ENCODE results near the genes COA4, UCP3, P4HA3, PGM2L1 and LIPT2.

DNA sequence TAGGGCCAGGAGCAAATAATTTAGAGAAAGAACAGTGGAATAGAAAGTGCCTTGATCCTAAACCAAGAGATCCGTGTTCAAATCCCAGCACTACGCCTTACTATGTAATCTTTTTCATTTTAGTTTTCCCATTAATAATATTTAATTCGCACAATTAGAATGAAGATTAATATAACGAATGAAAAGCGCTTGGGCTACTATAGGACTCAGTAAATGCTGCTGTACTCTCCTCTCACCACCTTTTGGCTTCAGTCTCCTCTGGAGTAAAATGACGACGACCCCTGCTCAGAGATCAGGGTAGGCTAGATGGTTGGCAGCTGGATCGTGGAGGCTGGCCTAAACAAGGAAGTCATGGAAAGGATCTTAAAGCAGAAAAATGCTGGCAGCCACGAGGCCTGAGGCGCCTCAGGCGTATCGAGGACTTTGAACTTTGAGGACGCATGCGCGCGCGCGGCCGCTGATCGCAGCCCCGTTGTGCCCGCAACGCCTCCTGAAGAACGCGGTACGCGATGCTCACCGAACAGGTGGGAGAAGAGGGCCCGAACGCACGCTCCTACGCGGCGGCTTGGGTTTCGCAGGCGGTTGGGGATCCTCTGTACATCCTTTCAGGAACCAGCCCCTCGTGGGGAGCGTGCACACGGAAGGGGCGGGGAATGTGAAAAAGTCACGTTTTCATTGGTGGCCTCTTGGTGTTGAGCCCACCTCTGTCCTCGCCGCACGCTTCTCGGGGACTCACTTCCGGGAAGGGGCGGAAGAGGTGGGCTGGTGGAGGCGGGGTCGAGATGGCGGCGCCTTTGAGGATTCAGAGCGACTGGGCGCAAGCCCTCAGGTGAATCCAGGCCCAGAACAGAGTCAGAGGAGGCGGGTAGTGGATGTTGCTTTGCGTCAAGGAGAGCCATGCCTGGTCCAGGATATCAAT is at the start of gene COA4:
Gene COA4, minus strand, starts transcription at position 607 of the 919 bp plus-strand sequence.
- PRO-cap, 4 experiments: peak in 4 of 4 experiments; most common plus-strand start position 760 of the sequence (in 2); most common minus-strand start position 432 of the sequence (in 2)
- RAMPAGE, long total RNA, 2 experiments: start-site peak on the plus strand in 2 of 2 experiments, centred at positions 784 to 787 of the sequence, 59 to 135 reads per replicate; start-site peak on the minus strand in 2 of 2 experiments, centred at positions 590 to 639 of the sequence, 3,261 to 4,169 reads per replicate

- PRO-cap, 4 experiments: no peak in any of the 4 experiments
- RAMPAGE, long total RNA, 2 experiments: no peak in any of the 2 experiments
Observed at GRCh38 chr11:73969948-73970521, 12.6 kb downstream of the UCP2 start.

DNA sequence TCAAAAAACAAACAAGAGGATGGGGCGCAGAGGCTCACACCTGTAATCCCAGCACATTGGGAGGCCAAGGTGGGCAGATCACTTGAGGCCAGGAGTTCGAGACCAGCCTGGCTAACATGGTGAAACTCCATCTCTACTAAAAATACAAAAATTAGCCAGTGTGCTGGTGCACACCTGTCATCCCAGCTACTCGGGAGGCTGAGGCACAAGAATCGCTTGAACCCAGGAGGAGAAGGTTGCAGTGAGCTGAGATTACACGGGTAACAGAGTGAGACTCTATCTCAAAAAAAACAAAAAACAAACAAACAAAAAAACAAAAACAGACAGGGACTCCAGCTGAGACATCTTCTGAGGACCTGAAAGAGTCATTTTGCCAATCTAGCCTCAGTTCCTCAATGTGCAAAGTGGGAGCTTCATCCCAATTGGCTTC is 6.6 kb downstream of the UCP2 start:
- PRO-cap, 4 experiments: no peak in any of the 4 experiments
- RAMPAGE, long total RNA, 2 experiments: no peak in any of the 2 experiments

DNA sequence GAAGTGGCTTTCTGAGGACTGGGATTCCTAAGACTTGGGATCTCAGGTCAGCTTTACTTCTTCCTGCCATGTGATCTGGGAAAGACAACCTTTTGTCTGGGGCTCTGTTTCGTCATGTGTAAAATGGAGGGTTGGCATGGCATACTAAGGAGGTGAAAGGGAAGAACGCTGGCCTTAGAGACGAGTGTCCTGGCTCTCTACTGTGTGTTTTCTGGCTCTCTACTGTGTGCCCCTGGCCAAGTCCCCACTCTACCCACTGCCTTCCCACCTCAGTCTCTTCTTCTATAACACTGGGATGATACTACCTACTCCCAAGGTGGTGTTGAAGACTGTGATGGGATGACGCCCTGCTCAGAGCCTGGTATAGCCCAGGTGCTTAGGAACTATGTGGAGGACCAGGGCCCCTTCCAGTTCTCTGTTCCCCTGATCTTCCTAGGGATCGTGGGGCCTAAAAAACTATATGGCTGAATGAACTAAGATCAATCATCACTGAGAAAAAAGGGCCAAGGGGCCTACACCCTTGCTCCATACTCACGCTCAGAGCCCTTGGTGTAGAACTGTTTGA is 5.2 kb downstream of the UCP2 start:
- PRO-cap, 4 experiments: no peak in any of the 4 experiments
- RAMPAGE, long total RNA, 2 experiments: no peak in any of the 2 experiments

- PRO-cap, 4 experiments: no peak in any of the 4 experiments
- RAMPAGE, long total RNA, 2 experiments: no peak in any of the 2 experiments
Observed at GRCh38 chr11:73978661-73979225, 3.9 kb downstream of the UCP2 start.

DNA sequence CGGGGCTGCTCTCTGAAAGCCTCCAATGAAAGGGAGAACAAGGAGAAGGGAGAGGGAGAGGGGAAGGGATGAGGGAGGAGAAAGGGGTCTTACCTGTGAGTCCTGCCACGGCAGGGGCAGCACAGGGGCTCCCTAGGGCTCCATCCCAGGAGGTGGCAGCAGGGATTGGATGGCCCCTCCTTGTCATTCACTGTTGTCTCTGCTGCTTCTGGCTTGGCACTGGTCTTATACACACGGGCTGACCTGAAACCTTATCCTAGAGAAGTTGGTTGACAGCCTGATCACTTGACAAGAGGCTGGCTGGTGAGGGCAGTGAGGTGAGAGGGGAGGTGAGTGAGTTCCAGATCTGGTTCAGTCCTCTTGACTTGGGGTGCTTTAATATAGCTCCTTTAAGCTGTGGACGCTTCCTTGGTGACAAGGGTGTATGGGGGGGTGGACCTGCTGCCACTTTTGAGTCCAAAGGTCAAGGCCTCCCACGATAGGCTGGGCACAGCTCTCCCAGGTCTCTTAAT is at the start of gene UCP3:
Gene UCP3, minus strand, starts transcription at position 201 of the 512 bp plus-strand sequence.
- PRO-cap, 4 experiments: no peak in any of the 4 experiments
- RAMPAGE, long total RNA, 2 experiments: no peak in any of the 2 experiments

- PRO-cap, 4 experiments: peak in 3 of 4 experiments; most common plus-strand start chr11:74018688 (in 1); most common minus-strand start chr11:74018568 (in 2)
- RAMPAGE, long total RNA, 2 experiments: no peak in any of the 2 experiments
Observed at GRCh38 chr11:74018237-74019145, 9.6 kb upstream of the UCP3 start.

GRCh38 chr11:74311333-74311858 is at the start of gene P4HA3:
Gene P4HA3, minus strand, starts transcription at chr11:74311640.
- PRO-cap, 4 experiments: peak in 4 of 4 experiments; most common plus-strand start chr11:74311773 (in 2); most common minus-strand start chr11:74311611 (in 4)
- RAMPAGE, long total RNA, 2 experiments: no peak in any of the 2 experiments

DNA sequence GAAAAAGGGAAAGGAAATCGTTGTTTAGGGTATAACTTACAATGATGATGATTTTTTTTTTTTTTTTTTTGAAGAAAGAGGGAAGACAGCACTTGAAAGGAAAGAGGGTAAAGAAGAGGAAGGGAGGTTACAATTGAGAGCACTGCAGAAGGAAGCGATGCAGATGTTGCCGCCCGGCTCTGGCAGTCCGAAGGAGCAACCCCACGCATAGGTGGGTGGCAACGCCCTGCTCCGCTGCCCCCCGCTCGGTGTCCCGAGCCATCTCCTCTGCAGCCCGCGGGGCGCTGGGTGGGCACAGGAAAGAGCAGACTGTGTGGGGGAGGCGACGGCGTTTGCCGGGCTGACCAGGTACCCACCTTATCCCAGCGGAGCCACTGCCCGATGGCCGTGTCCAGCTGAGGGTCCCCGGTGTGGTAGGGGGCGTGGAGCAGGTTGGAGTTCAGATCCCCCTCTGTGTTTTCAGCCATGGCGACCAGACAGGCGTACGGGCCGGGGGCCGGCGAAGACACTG is 483 bp downstream of the PGM2L1 start:
- PRO-cap, 4 experiments: peak in 4 of 4 experiments; most common plus-strand start position 185 of the sequence (in 4)
- RAMPAGE, long total RNA, 2 experiments: no peak in any of the 2 experiments

GRCh38 chr11:74398206-74399449 is at the start of gene PGM2L1:
Gene PGM2L1, minus strand, starts transcription at chr11:74398433.
- PRO-cap, 4 experiments: peak in 4 of 4 experiments; most common plus-strand start chr11:74398546 (in 3); most common minus-strand start chr11:74398392 (in 4)
- RAMPAGE, long total RNA, 2 experiments: start-site peak on the minus strand in 2 of 2 experiments, at chr11:74398384-74398478 at its widest, 9 to 33 reads per replicate

GRCh38 chr11:74466502-74467390 is 603 bp downstream of the KCNE3 start:
- PRO-cap, 4 experiments: peak in 1 of 4 experiments; most common plus-strand start chr11:74467190 (in 1)
- RAMPAGE, long total RNA, 2 experiments: no peak in any of the 2 experiments

DNA sequence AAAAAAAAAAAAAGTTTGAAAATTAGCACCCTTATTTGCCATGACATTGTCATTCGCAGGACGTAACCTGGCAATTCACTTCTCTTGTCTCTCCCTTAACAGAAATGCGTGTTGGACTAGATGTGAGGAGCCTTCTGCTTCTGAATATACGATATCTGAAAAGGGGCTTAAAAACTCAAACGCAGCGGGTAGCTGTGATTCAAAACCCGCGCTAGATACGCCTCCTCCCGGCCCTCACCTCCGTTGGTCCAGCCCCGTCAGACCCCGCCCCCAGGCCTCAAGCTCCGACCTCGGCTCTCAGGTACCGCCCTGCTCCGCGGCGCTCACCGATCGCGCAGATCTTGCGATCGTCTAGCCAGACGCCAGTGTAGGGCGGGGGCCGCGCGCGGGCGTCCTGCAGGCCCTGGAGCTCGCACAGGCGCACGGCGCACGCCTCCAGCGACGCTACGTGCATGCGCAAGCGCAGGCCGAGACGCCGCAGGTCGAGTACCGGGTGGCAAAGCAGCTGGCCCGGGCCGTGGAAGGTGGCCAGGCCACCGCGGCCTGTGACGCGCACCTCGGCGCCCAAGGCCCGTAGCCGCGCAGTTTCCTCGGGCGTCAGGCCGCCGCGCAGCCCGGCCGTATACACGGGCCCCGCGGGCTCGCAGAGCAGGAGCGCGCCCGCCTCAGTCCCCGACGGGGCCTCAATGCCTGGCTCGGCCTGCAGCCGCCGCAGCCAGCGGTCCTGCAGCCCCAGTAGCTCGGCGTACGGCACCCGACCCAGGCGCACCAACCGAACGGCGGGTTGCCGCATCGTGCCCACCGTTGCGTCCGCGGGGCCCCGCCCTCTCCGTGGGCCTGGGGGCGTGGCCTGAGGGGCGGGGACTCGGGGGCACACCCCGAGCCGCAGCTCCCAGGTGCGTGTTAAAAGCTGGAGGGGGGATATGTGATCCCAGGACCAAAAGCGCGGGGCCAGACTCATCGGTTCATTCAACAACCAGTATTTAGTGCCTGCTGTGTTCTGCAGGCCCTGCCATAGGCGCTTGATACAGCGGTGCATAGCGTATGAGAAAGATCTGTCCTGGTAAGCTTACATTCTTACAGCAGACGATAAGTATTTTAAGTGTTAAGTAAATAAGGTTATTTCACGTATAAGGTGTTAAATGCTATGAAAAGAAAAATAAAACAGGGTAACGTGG is at the start of gene LIPT2:
Gene LIPT2, minus strand, starts transcription at position 814 of the 1,178 bp plus-strand sequence.
- PRO-cap, 4 experiments: peak in 4 of 4 experiments; most common plus-strand start position 934 of the sequence (in 4); most common minus-strand start position 771 of the sequence (in 4)
- RAMPAGE, long total RNA, 2 experiments: no peak in any of the 2 experiments

GRCh38 chr11:74581136-74581677 is 11.2 kb upstream of the POLD3 start:
- PRO-cap, 4 experiments: no peak in any of the 4 experiments
- RAMPAGE, long total RNA, 2 experiments: no peak in any of the 2 experiments

GRCh38 chr11:74685923-74686177 is 45.4 kb downstream of the CHRDL2 start:
- PRO-cap, 4 experiments: peak in 3 of 4 experiments; most common minus-strand start chr11:74686088 (in 3)
- RAMPAGE, long total RNA, 2 experiments: no peak in any of the 2 experiments

DNA sequence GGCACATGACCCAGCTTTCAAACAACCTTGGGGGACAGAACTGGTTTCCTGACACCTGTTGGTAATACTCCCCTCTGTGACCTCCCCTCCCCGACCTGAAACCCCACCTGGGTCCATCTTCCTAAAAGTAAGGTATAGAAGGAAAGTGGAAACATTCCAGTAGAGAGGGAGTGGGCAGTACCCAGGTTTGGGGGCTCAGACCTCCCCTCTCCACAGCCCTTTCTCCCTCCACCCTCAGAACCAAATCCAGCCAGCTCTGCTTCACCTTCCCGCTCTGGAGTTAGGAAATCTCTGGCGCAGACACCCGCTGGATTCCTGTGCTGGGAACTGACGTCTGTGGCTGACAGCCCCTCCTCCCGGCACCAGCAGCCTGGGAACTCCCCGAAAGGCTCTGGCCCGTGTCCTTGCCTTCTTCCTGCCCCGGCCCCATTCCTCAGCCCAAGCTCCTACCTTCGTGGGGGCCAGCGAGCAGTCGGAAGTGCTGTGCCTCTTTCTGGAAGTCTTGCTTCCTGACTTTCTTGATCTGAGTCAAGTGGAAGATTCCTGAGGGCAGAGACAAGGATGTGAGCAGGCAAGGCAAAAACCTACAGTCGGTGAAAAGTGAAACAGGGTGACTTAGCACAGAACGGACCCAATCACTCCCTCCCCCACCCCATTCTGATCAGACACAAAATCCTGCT is 34.3 kb downstream of the CHRDL2 start:
- PRO-cap, 4 experiments: peak in 4 of 4 experiments; most common plus-strand start position 429 of the sequence (in 4); most common minus-strand start position 276 of the sequence (in 4)
- RAMPAGE, long total RNA, 2 experiments: start-site peak on the plus strand in 1 of 2 experiments, centred at position 418 of the sequence, 14 reads per replicate

DNA sequence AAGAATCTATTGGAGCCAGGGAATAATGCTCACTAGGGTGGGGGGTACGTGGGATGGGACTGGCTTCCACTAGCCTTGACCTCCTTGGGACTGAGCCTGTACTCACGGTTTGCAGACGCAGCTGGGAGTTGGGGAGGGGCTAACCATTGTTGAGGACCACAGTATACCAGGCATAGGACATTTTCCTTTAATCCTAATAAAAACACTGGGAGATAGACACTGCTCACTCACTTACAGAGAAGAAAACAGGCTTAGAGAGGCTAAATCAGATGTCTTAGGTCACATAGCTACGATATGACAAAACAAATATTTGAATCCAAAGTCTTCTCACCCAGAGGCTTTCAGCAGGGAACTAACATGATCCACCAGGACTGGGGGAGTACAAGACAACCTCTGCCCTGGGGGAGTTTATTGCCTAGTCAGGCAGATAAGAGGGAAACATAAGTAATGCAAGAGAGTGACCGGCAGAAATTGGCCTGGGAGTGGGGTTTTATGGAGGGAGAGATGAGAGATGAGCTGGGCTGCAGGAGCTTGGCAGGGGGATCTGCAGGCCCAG is 5.1 kb downstream of the SLCO2B1 start:
- PRO-cap, 4 experiments: peak in 4 of 4 experiments; most common plus-strand start position 368 of the sequence (in 3); most common minus-strand start position 235 of the sequence (in 3)
- RAMPAGE, long total RNA, 2 experiments: no peak in any of the 2 experiments

GRCh38 chr11:75174271-75175712 is 23.9 kb downstream of the SLCO2B1 start:
- PRO-cap, 4 experiments: peak in 2 of 4 experiments; most common plus-strand start chr11:75174611 (in 1); most common minus-strand start chr11:75174521 (in 1)
- RAMPAGE, long total RNA, 2 experiments: no peak in any of the 2 experiments

GRCh38 chr11:75261915-75262327 is 21.3 kb downstream of the TPBGL start:
- PRO-cap, 4 experiments: no peak in any of the 4 experiments
- RAMPAGE, long total RNA, 2 experiments: no peak in any of the 2 experiments

- PRO-cap, 4 experiments: no peak in any of the 4 experiments
- RAMPAGE, long total RNA, 2 experiments: no peak in any of the 2 experiments
Observed at GRCh38 chr11:75341872-75342882, 9.3 kb downstream of the ARRB1 start.

DNA sequence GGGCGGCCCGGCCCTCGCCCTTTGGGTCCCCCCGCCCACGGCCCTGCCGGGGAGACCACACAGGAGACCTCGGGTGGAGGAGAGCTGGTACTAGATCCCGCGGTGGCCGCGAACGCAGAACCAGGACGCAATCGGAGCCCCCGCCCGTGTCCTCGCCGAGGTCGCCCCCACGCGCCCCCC is 187 bp downstream of the ARRB1 start:
- PRO-cap, 4 experiments: no peak in any of the 4 experiments
- RAMPAGE, long total RNA, 2 experiments: no peak in any of the 2 experiments